Measurements from ENCODE around the genes TSPAN14 and LRIT1.

DNA sequence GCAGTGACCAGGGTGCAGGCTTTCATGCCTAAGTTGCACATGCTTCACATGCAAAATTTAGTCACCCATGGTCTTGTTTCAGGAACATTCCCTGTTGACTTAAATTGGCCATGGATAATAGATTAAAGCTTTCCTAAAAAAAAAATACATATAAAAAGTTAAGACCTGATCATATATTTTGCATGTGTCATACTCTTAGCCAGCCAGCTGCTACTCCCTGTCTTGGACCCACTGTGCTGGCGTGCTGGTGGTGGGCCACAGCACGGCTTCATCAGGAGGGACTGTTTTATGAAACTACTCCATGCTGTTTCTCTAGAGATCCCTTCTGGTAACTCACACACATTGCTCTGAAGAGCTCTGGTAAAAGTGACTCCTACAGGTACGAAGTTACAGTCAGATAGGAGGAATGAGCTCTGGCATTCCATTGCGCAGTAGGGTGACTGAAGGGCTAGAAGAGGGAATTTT, 778 bp downstream of the MAT1A start:
- RRBS, result no CpG with 5 or more reads among the region's 4 CpGs

- RRBS, result no CpG with 5 or more reads among the region's 11 CpGs
These were observed 898 bp downstream of the PRXL2A start for GRCh38 chr10:80409196-80409701.

DNA sequence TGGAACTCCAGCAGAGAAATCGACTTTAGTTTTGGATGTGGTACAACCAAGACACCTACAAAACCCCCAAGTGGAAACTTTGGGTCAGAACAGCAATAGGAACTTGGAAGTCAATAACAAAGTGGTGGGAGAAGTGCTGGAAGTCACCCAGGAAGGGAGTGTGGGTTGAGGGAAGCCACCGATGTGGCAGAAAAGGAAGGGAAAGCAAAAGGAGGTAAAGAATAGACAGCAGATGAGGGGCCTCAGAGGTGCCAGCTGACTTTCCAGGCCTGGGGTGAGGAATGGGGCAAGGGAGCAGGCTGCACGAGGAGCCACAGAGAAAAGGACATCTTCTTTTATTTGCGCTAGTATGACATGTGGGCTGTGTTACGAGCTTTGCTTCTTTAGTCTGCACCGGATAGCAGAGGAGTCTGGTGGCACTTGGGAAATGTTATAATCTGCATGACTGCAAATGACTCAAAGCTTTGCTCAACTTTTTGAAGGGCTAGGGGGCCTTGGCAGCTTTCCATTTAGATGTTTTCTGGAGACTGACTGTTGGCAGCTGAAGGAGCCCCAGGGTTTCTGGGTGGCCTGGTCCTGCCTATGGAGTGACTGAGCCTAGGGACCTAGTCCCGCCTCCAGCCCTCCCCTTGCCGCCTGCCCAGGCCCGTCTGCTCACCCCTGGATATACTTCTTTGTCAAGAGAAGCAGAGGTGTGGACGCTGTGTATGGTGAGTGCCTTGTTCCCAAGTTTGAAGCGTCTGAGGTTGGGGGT, 5.0 kb downstream of the PRXL2A start:
- RRBS, result no CpG with 5 or more reads among the region's 11 CpGs

DNA sequence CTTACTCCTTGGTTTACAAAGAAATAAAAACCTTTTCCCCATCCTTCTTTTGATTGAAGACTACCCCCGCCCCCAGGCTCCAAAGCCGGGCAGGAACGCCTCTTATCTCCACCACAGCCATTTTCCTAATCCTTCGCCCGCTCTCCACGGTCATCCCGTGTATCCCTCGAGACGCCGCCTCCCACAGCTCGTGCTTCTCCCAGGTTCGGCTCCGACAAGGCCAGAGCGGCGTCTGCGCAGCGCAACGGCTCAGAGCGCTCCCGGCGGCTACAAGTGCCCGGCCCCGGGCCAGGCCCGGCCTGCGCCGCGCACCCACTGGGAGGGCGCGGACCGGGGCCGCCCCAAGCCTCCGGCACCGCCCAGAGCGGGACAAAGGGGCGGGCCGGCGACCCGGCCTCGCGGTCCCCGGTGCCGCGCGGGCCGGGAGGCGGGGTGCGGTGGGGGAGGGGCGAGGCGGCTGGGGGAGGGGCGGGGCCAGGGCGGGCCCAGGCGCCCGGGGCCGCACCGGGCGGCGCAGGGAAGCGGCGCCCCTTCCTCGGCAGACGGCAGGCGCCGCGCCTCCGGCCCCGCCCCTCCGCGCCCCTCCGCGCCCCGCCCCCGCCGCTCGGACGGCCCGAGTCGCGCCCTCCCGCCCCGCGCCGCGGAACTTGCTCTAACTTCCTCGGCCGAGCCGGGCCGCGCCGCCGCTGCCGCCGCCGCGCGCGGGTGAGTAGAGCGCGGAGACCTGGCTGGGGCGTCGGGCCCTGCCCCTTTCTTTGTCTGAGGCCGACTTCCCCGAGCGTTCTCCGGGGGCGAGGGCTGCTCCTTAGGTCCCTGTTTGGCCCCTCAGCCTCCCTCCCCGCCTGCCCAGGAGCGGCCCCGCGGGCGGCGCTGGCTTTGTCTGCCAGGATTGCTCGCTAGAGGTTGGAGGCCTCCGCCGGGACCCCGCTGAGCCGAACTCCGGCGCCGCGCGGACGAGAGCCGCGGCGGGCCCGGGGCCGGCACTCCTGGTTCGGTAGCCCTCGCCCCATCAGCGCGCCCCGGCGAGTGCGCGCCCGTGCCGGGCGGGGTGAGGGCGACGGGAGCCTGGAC, at the start of gene TSPAN14:
TSPAN14 (plus strand) TSS at position 644 of the 1,071 bp plus-strand sequence.
- RRBS, result 2% methylated on average over 33 of the region's 140 CpGs

DNA sequence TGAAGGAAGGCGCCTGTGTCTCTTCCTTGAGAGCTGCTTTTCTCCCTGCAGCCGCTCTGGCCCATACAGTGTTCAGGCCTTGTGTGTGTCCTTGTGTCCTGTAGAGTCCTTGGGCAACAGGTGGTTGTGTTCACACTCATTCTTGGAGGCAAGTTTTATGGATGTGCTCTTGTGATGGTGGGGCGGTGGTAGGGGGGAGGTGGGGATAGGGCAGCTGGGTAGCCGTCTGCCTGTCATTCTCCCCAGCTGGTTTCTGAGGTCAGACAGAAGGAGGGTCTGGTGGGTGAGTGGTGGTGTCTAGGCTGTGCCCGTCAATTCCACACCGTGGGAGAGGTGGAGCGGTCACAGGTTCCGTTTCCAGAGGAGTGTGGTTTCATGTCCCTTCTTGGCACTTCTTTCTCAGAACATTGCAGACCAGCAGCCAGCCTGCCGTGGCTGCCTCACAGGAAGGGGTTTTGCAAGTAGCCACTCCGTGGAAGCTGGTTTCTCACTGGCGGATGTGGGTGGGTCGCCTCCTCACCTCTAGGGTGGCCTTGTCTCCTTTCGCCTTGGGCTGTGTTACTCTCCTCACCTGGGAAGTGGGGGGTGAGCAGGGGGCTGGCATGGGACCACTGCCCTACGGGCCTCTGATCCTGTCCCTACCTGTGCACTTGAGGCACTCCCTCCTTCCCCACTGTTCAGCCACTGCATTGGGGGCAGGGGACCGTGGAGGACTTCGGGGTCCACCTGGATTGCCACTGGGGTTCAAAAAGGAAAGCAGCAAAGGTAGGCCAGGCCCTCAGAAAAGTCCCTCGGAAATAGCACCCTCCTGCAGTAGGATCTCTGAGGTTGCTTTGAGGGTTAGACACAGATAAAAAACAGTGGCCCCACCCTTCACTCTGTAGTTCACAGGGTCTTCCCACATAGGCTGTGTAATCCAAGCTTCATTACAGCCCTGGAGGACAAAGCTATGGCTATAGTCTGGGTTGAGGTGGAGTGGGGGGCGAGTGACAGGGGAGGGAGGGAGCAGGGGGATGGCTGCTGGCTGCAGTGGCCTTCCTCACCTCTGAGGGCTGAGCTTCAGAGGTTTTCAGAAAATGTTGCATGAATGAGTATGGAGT, 33.8 kb downstream of the TSPAN14 start:
- RRBS, result no CpG with 5 or more reads among the region's 18 CpGs

- RRBS, result no CpG with 5 or more reads among the region's 16 CpGs
These were observed 35.7 kb upstream of the SH2D4B start for GRCh38 chr10:80501823-80502648.

GRCh38 chr10:80518147-80519349, 19.2 kb upstream of the SH2D4B start:
- RRBS, result no CpG with 5 or more reads among the region's 24 CpGs

DNA sequence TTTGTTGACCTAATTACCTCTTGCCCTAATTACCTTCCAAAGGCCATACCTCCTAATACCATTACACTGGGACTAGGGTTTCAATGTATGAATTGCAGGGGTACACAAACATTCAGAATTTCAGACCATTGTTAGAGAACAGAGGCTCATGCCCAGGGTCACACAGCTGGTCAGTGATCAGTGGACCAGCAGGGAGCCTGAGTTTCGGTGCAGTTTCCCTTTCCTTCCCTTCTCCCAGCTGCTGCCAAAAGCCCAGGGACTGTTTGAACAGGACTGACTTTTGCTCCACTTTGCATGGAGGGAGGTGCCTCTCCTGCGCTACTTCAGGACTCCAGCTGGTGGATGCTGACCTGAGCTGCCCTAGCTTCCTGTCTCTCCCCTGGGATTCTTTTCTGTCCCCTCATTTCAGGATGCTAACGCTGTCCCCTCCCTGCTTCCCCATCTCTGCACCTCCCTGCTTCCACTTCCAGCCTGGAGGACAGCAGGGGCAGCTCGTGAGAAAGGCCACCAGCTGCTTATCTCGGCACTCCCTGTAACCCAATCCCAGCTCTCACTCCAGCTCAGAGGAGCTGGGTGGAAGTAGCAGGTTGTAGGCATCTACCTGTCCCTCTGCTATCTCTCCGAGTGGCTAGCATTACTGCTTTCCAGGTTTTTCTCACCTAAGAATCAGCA, 14.5 kb downstream of the SH2D4B start:
- RRBS, result no CpG with 5 or more reads among the region's 6 CpGs

DNA sequence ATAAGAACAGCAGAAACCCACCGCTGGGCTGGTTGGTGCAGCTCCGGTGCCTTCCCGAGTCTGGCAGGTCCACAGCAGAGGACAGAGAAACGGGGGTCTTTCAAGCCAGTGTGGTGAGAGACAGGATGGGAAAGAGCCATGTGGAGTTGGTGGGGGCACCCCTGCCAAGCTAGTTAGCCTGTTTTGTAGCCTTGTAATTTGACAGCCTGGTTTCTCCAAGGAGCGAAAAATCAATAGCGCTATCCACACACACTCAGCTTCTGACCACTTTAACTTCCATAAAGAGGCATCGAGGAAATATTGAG, 165.8 kb downstream of the SH2D4B start:
- RRBS, result no CpG with 5 or more reads among the region's 7 CpGs

GRCh38 chr10:80896859-80897465, 359.3 kb downstream of the SH2D4B start:
- RRBS, result no CpG with 5 or more reads among the region's 8 CpGs

DNA sequence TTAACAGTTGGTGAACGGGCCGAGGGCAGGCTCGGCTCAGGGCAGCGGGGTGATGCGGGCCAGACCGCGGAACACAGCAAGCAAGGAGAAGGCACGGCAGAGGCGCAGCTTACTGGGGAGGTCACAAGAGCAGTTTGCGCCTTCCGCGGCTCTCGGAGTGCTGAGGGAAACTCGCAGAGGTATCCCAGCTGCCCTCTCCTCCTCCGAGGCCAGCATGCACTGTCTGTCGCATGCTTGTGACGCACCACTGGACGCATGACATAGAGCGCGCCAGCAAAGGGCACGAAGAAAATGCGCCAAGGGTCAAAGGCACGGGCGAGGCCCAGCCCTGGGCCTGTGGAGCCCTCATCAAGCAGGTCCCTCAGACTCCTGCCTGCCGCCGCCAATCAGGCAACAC, 574.4 kb upstream of the GHITM start:
- RRBS, result no CpG with 5 or more reads among the region's 26 CpGs

DNA sequence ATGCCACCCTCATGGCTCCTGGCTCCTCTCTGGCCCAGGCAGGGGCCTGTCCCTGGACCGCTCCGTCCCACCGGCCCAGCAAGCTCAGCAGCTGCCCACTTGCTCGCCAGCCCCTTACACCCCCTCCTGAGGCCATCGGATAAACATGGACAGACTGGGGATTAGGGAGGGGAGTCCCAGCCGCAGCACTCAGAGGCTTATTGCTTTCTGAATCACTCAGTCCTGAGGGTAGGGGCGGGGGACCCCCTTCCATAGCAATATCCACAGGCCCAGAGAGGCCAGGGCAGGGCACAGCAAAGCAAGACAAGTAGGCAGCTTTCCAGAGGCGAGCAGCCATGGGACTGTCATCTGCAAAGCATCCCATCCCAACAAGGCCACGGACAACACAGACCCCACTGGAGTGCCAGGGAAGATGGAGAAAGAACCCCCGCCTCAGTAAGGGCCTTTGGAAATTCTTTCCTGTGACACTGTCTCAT, at the start of gene LRIT1:
LRIT1 (minus strand) TSS at position 120 of the 476 bp plus-strand sequence.
- RRBS, result no CpG with 5 or more reads among the region's 10 CpGs

GRCh38 chr10:84279670-84280074, 34.8 kb downstream of the RGR start:
- RRBS, result no CpG with 5 or more reads among the region's 7 CpGs

GRCh38 chr10:84327403-84327765, 1.0 kb upstream of the CCSER2 start:
- RRBS, result no CpG with 5 or more reads among the region's 9 CpGs

DNA sequence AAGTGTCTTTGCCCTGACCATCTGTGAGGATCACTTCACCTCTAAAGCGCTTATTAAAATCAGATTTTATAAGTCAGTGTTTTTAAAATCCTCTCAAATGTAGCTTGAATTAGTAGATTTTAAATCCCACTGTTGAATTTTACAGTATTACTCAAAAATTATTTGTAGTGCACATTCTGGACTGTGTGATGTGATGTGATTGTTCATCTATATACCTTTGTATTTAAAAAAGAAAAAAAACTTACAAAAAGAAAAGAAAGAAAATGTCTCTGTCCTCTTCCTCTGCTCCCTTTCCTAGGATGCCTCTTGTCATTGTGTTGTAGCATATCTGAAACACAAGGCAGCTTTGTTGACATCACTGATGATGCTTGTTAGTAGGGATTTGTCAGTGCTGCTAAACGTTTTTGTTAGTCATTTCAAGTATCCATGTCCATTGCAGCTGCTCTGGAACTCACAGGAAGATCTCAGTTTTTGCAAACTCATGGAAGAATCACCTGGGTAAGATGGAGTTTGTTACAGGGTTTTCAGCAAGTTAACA, 123.5 kb downstream of the CCSER2 start:
- RRBS, result no CpG with 5 or more reads among the region's 2 CpGs

GRCh38 chr10:85643675-85644225, 722.8 kb downstream of the GRID1 start:
- RRBS, result no CpG with 5 or more reads among the region's 5 CpGs

GRCh38 chr10:85791346-85791760, 575.2 kb downstream of the GRID1 start:
- RRBS, result no CpG with 5 or more reads among the region's 2 CpGs

DNA sequence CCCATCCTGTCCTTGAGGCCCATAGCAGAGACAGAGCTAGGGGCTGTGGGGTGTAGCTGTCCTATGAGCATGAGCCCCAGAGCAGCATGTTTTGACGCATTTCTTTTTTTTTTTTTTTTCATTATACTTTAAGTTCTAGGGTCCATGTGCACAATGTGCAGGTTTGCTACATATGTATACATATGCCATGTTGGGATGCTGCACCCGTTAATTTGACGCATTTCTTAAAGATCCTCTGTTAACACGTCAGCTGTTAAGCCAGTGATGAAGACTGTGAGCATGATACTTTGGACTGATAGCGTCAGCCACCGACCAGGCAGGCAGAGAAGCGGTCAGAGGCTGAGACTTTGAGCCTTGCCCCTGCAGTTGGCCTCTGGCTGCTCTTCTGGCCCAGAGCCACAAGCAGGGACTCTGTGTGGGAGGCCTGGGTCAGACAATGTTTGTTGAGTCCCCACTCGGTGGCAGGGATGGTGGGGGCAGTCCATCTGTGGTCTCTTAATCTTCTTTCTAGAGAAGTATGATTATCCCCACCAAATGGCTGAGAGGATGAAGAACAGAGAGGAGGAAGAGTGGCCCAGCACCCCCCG, 203.2 kb downstream of the GRID1 start:
- RRBS, result no CpG with 5 or more reads among the region's 9 CpGs

DNA sequence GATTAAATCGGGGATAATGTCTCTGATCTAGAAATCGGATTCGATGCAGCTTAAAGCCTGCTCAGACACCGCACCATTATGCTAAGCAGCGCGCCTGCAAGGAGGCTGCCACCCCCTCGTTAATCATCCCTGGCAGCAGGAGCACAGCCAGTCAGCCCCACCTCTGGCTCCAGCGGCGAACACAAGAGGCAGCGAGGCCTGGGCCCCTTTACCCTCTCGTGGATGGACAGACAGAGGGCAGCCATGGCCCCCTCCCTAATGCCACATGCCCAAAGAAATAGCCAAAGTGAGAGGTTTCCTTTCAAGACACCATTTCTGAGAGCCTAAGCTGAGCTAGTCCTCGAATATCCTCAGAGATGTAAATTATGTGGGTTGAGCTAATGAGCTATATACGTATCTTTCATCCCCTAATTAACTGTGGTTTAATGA, 122.1 kb downstream of the GRID1 start:
- RRBS, result no CpG with 5 or more reads among the region's 13 CpGs

All from epithelial cell of esophagus (primary cell).